ENCODE data around the gene TTC23.

GRCh38 chr15:98017599-98018114, 57.2 kb downstream of the ARRDC4 start:
- PRO-cap, 3 experiments = no peak in any of the 3 experiments
- RAMPAGE, long total RNA, 2 experiments = no peak in any of the 2 experiments
- RRBS = no CpG with 5 or more reads among the region's 4 CpGs

- PRO-cap, 3 experiments = no peak in any of the 3 experiments
- RAMPAGE, long total RNA, 2 experiments = no peak in any of the 2 experiments
- RRBS = no CpG with 5 or more reads among the region's 5 CpGs
Observed at GRCh38 chr15:98160413-98160697, 199.9 kb downstream of the ARRDC4 start.

DNA sequence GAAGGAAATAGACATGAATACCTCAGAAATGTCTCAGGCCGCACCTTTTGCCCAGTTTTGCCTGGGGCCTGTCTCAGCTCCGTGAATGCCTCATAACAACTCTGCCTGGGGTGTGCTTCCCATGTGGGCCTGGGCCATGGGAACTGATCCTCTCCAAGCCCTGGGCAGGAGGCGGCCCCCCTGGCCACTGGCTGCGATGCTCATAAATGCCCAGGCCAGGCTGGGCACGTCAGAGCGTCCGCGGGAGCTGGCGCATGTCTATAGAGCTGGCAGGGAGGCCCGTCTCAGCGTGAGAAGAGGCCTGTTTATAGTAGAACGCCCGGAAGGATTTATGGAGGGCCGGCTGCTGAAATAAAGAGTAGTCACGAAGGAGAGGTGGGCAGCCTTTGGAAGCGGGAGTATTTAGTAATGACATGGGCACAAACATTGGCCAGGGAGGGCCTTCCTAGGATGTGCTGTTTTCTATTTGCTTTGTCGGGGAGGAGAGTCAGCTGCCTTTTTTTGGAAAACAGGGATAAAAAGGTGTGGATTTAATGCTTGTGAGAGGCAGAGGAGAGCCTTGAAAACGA, 85.9 kb upstream of the IGF1R start:
- PRO-cap, 3 experiments = no peak in any of the 3 experiments
- RAMPAGE, long total RNA, 2 experiments = no peak in any of the 2 experiments
- RRBS = no CpG with 5 or more reads among the region's 18 CpGs

DNA sequence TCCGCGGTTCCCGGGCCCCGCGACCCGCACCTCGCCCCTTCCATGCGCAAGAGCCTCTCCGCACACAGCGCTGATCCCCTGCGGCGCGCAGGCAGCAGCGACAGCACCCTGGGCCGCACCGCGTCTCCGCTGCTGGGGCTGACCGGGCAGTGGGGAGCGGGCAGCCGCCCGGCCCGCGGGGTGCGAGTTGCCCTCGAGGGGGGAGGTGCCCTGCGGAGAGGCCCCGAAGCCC, 1.6 kb downstream of the IGF1R start:
- PRO-cap, 3 experiments = no peak in any of the 3 experiments
- RAMPAGE, long total RNA, 2 experiments = no peak in any of the 2 experiments
- RRBS = no CpG with 5 or more reads among the region's 28 CpGs

DNA sequence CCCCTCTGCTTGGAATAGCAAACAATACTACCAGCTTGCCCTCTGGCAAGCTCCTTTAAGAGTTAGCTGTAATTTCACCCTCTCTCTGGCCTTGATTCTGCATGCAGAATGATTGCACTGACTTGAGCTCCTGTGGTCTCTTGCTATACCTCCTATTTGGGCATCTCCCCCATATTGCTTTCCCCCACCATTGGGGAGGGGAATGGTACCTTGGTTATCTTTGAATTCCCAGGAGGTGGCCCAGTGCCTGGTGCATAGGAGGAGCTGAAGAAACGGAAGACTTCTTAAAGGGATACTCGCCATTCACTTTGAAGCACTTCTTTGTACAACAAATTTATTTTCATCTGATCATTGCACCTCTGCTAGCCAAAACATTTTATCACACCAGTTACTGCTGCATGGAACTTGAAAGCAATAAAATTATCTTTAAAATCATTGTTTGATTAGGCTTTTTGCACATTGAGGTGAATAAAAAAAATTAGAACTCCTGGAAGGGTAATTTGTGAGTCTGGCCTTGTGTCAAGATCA, 12.0 kb downstream of the IGF1R start:
- PRO-cap, 3 experiments = no peak in any of the 3 experiments
- RAMPAGE, long total RNA, 2 experiments = no peak in any of the 2 experiments
- RRBS = no CpG with 5 or more reads among the region's 2 CpGs

GRCh38 chr15:98775148-98775990, 127.0 kb downstream of the IGF1R start:
- PRO-cap, 3 experiments = no peak in any of the 3 experiments
- RAMPAGE, long total RNA, 2 experiments = no peak in any of the 2 experiments
- RRBS = no CpG with 5 or more reads among the region's 10 CpGs

DNA sequence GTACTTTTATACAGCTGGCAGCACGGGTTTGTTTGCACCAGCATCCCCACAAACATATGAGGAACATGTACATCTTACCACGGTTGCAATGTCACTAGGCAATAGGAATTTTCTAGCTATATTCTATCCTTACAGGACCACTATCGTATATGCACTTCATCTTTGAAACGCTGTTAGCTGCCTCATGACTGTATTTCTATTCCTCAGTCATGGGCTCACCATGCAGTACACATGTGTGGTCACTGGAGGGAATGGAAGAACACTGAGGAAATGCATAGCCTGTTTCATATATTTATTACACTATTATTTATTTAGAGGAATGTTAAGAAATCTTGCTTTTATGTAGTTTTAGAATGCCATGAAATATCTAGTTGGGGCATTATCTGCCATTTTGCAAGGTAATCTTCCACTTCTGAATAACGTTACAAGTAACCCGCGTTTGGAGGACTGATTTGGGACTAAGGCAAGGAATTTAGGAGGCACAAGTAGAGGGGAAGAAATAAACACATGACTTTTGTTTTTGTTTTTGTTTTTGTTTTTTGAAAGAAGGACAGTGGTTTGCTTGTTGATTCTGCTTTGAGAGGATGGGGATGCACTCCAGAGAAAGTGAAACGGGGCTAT, 155.7 kb downstream of the IGF1R start:
- PRO-cap, 3 experiments = no peak in any of the 3 experiments
- RAMPAGE, long total RNA, 2 experiments = no peak in any of the 2 experiments
- RRBS = no CpG with 5 or more reads among the region's 8 CpGs

GRCh38 chr15:99014319-99015528, 7.1 kb upstream of the PGPEP1L start:
- PRO-cap, 3 experiments = peak in 3 of 3 experiments; most common plus-strand start chr15:99015179 (in 2); most common minus-strand start chr15:99014457 (in 2)
- RAMPAGE, long total RNA, 2 experiments = start-site peak on the plus strand in 1 of 2 experiments, at chr15:99014680-99014779 at its widest, 21 reads per replicate
- RRBS = 2% methylated on average over 54 of the region's 107 CpGs

DNA sequence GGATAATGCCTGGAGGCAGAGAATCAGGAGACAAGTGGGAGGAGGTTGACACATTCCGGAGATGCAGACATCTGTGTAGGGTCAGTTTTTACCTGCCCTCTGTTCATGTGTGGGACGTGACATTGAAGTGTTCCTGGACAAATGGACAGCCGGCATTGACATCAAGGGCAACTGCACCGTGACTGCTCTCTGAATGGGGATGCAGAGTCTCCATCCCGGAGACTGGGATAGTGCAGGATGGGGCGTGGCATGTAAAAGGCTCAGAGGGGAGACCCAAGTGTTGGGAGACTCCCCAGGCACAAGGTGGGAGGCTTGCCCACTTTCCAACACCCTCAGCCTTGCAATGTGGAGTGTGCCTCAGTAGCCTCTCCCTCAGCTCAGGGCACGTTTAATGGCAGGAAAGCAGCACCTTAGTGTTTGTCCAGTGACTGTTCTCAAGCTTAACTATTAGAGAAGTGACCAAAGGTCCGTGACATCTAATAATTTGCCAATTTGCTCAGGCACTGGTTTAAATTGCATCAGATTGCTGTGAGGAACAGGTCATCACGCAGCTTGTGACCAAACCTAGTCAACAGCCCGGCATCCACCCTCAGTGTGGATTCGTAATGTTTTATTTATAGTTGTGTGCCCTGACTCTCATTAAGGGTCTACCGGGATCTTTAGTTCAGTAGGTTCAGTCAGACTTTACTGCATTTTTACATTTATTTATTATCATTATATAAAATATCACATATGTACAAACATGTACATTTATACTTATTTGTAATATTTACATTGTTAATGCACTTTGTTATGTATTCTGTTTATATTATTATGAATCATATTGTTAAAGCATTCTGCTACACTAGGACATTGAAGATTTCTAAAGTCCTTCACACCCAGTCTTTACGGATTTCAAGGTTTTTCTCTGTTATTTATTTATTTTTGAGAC, 46.3 kb upstream of the PGPEP1L start:
- PRO-cap, 3 experiments = no peak in any of the 3 experiments
- RAMPAGE, long total RNA, 2 experiments = no peak in any of the 2 experiments
- RRBS = 84% methylated on average over 7 of the region's 13 CpGs

GRCh38 chr15:99097954-99098387, 6.9 kb upstream of the SYNM start:
- PRO-cap, 3 experiments = no peak in any of the 3 experiments
- RAMPAGE, long total RNA, 2 experiments = no peak in any of the 2 experiments
- RRBS = no CpG with 5 or more reads among the region's 5 CpGs

DNA sequence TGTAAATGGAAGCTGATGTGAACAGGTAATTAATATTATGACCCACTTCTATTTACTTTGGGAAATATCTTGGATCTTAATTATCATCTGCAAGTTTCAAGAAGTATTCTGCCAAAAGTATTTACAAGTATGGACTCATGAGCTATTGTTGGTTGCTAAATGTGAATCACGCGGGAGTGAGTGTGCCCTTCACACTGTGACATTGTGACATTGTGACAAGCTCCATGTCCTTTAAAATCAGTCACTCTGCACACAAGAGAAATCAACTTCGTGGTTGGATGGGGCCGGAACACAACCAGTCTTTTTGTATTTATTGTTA, 30.2 kb downstream of the SYNM start:
- PRO-cap, 3 experiments = no peak in any of the 3 experiments
- RAMPAGE, long total RNA, 2 experiments = no peak in any of the 2 experiments
- RRBS = no CpG with 5 or more reads among the region's 4 CpGs

DNA sequence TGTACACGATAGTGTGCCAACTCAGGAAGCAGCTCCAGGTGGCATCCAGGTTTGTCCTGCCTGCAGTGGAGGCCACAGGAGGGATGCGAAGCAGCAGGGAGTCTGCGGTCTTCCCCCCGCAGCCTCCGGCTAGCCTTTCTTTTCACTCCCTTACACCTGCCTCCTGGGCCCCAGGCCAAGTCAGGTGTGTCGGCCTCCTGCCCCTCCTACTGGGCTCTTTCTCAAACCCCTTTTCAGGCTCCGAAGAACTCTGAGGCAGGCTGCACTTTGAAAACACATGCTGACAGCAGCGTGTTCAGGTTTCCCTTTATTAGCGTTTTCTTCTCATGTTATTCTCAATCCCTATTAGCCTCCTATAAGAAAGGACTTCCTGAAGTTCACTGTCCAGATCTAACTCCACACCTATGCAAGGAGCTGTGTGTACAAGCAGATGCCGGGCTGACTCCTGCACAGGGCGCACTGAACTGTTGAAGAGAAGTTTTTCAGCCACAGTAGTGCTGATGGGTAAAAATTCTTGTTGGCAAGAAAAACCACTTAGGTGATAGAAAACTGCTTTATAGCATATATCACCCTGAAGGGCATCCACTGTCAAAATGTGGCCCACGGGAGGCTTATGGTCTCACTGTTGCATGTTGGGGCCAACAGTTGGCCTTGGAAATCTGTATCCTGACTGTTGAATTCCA, 32.5 kb downstream of the SYNM start:
- PRO-cap, 3 experiments = no peak in any of the 3 experiments
- RAMPAGE, long total RNA, 2 experiments = no peak in any of the 2 experiments
- RRBS = no CpG with 5 or more reads among the region's 12 CpGs

DNA sequence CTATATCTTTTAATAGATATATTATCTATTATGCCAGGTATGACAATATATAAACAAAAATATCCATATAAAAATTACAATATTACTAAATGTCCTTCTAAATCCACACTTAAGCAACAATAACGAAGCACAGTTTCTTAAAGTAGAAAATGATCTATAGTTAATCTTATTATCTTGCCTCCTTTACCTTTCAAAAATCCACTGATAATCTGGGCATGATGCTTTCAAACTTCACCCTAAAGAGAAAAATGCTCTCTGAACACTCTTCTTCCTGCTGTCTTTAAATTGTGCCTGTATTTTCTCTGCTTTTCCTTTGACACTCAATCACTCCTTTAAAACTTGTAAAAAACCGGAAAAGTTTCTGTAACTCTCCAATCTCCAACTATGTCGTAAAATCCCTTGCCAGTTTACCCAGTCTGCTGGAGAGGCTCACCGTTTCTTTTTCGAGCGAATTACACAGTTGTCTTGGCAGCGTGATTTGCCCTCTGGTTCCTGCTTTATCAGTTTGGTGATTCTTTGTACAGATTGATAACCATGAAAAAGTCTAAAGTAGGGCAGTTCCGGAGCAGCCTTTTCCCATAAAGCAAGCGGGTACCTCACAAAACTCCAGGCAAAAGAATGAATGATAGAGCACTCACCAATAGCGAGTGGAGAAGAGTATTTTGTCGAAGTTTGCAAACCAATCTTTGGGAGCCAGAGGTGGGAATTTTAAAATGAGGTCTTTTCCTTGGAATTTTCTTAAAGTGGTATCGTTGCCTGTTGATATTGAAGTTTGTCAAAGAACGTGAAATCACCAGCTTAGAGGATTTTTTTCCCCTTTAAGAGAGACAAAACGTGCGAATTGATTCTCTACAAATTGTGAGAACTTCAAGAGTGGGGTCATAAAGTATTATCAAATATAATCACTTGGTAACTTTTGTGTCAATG, at the start of gene TTC23:
Gene TTC23 (minus strand): TSS at position 598 of the 927 bp plus-strand sequence.
- PRO-cap, 3 experiments = peak in 3 of 3 experiments; most common plus-strand start position 778 of the sequence (in 2); most common minus-strand start position 575 of the sequence (in 3)
- RAMPAGE, long total RNA, 2 experiments = start-site peak on the minus strand in 1 of 2 experiments, centred at position 589 of the sequence, 356 reads per replicate
- RRBS = no CpG with 5 or more reads among the region's 15 CpGs

GRCh38 chr15:99476460-99477073, 89.2 kb upstream of the MEF2A start:
- PRO-cap, 3 experiments = no peak in any of the 3 experiments
- RAMPAGE, long total RNA, 2 experiments = no peak in any of the 2 experiments
- RRBS = no CpG with 5 or more reads among the region's 17 CpGs

DNA sequence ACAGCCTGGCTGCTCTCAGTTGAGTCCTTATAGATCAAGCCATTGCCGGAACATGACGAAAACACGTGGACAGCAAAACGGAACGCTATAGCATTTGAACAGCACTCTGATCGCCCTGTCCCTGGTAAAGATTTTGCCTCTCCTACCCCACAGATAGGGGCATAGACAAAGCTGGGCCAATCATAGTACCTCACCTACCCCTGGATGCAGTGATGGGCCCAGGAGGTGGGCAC, 57.2 kb upstream of the MEF2A start:
- PRO-cap, 3 experiments = no peak in any of the 3 experiments
- RAMPAGE, long total RNA, 2 experiments = no peak in any of the 2 experiments
- RRBS = no CpG with 5 or more reads among the region's 6 CpGs

DNA sequence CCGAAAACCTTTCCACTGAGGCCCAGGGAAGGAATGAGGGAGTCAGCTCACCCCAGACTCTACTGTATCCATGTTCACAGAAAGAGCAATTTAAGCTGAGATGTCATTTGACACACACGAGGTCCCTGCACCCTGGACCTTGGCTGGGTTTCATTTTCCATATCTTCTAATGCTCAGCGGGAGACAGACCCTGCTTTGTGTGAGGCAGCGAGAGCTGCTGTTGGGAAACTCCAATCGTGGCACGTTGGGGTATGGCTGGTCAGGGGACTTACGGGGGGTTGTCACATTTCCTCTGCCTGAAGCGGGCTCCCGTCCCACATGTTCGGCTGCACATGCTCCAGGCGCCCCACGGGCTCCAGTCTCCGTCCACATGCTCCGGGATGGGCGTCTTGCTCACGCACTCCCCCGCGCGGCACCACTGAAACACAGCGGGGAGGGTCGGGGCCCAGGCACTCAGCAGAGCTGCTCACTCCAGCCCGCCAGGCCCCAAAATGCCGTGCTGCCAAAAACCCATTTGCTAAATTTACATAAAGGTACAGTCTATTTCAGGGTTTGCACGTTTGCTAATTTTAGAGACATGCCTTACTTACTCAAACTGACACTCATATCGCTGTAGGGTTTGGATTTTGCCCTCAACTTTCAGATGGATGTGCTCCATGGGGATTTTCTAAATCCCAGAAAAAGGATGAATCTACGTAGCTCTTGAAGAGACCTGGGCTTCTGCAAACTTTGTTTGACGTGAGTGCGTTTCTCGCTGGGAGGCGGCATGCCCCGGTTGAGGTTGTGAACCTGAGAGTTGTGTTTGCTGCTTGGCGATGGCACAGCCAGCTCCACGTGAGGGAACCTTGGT, 209.8 kb downstream of the ADAMTS17 start:
- PRO-cap, 3 experiments = no peak in any of the 3 experiments
- RAMPAGE, long total RNA, 2 experiments = no peak in any of the 2 experiments
- RRBS = no CpG with 5 or more reads among the region's 33 CpGs

DNA sequence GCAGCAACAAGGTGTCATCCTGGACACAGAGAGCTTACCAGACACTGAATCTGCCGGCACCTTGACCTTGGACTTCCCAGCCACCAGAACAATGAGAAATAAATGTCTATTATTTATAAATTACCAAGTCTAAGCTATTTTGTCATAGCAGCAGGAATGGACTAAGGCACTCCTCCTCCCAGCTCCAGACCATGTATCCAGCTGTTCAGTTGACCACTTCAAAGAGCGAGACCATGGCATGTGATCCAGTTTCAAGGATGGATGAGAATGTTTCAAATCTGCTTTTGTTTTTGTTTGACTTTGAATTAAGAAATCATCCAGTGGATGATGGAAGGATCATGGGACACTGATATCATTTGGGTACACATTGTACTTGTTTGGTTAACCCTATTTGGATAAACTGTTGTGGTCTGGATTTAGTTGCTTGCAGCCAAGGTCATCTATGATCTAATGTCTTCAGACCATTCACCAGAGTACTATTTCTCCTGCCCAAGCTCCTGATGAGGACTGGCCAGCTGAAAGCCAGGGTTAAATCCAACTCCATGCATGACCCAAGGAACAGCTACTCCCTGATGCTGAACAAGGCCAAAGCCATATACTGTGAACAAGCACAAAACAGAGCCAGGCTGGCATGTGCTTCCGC, 5.0 kb upstream of the ADAMTS17 start:
- PRO-cap, 3 experiments = no peak in any of the 3 experiments
- RAMPAGE, long total RNA, 2 experiments = no peak in any of the 2 experiments
- RRBS = no CpG with 5 or more reads among the region's 3 CpGs

GRCh38 chr15:100373163-100374141, 31.7 kb upstream of the ADAMTS17 start:
- PRO-cap, 3 experiments = no peak in any of the 3 experiments
- RAMPAGE, long total RNA, 2 experiments = start-site peak on the minus strand in 1 of 2 experiments, at chr15:100373832-100374115 at its widest, 11 reads per replicate
- RRBS = 1% methylated on average over 50 of the region's 89 CpGs

- PRO-cap, 3 experiments = no peak in any of the 3 experiments
- RAMPAGE, long total RNA, 2 experiments = no peak in any of the 2 experiments
- RRBS = no CpG with 5 or more reads among the region's 2 CpGs
Observed at GRCh38 chr15:100517145-100517683, 11.5 kb downstream of the CERS3 start.

GRCh38 chr15:100529082-100529541, 362 bp upstream of the CERS3 start:
- PRO-cap, 3 experiments = no peak in any of the 3 experiments
- RAMPAGE, long total RNA, 2 experiments = no peak in any of the 2 experiments
- RRBS = no CpG with 5 or more reads among the region's 6 CpGs